T47D (cell line): ENCODE measurements around the genes ADH7, C4orf17, TRMT10A, DNAJB14 and EMCN.

GRCh38 chr4:98293542-98294231 lies 32.5 kb downstream of the RAP1GDS1 start:
- RRBS = no CpG with 5 or more reads among the region's 3 CpGs

DNA sequence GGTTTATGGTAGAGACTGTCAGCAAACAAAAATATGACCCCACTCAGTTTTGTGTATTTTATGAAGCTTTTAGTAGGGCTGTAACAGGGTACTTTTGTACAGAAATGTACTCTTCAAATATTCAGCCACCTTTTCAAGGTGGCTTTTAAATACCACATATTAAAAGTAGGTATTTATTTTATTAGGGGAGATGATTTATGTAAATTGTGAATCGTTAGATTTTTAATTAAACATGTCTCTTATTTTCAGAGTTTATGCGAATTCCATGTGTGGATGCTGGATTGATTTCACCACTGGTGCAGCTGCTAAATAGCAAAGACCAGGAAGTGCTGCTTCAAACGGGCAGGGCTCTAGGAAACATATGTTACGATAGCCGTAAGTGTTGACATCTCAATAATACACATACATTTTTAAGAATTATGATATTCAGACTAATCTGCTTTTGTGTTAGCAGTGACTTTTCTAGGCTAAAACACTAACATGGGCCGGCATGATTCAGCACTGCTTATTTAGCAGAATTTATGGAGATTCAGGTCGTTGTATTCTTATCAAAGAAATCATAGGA lies 91.1 kb downstream of the RAP1GDS1 start:
- RRBS = no CpG with 5 or more reads among the region's 7 CpGs

DNA sequence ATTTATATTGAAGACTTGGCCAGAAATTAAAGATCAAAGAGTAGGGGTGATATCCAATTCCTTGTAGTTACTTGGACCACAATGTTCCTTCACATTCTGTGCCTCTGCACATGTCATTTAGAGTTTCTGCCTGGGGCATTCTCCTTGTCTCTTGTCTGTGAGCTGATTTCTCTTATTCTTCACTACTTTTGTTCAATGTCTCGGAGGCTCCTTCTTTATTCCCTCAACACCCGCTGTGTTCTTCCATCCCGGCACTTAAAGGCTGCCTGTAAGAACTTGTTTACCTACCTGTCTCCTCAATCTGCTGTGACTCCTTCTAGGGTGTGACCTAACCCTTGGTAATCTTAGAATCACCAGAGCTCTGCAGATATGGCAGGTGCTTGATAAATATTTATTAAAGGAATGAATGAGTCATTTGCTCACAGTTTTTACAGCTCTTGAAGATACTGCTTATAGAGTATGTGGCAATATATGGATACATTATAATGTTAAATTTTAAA lies 3.2 kb upstream of the TSPAN5 start:
- RRBS = no CpG with 5 or more reads among the region's 3 CpGs

GRCh38 chr4:99062164-99062706 lies 26.4 kb downstream of the ADH5 start:
- RRBS = no CpG with 5 or more reads among the region's 4 CpGs

GRCh38 chr4:99086226-99086690 lies 2.3 kb downstream of the ADH5 start:
- RRBS = no CpG with 5 or more reads among the region's 5 CpGs

DNA sequence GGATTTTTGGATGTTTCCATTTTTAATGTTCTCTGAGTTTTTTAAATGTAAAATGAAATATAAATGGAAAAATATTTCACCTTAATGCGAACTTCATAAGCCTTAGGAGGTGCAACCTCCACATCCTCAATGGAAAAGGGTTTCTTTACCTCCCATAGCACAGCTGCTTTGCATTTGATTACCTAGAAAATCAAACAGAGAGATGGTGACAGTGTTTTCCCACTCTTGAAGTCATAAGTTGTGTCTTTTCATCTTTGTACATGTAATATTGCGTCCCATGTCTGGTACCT lies 2.6 kb downstream of the ADH1B start:
- RRBS = no CpG with 5 or more reads among the region's 2 CpGs

DNA sequence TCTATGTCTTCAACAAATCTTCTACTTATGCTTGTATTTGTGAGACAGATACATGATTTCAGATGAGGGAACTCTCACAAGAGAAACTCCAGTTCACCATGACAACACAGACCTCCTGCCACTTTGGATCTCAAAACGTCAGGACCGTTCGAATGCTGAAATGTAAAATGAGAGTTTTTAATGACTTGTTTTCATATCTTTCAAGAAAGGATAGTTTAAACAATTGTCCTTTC lies 22.2 kb downstream of the ADH7 start:
- RRBS = no CpG with 5 or more reads among the region's 3 CpGs

DNA sequence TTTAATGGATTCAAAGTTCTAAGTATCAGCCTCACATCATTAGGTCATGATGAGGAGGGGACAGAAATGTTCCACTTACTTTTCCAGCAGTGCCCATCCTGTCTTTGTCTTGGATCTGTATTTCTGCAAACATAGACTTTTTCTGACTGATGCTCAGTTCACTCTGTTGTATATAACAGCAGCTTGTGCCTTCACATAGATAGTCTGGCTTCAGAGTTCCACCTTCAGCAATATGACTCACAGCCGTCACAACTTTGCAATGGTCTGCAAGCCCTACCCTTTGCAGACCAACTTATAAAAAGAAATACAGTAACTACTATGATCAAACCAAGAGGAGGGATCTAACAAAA lies at the start of gene ADH7:
ADH7 (minus strand) TSS at position 206 of the 350 bp plus-strand sequence.
- RRBS = no CpG with 5 or more reads among the region's 1 CpG

DNA sequence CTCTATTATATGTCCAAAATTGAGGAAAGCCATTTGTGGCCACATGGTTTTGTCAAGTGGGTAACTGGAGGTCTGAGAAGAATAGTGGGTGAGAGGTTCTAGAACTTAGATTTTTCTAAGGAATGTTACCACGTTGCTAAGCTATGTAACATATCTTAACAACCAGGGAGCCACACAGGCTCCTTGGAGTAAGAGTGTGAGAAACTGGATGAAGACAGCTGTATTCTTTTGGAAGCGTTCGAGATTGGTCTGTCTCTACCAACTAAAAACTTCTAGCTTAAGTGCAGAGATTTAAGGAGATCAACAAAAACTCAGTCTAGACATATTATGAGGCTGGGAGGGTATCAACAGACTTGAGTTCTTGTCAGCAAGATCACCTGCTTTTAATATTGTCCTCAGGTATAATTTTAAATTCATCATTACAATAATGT lies at the start of gene C4orf17:
C4orf17 (plus strand) TSS at position 148 of the 431 bp plus-strand sequence.
- RRBS = no CpG with 5 or more reads among the region's 3 CpGs

GRCh38 chr4:99563279-99564344 lies at the start of gene TRMT10A:
Gene TRMT10A, minus strand, starts transcription at chr4:99564039.
- RRBS = no CpG with 5 or more reads among the region's 51 CpGs

GRCh38 chr4:99815555-99816298 lies 900 bp upstream of the DAPP1 start:
- RRBS = no CpG with 5 or more reads among the region's 3 CpGs

- RRBS = no CpG with 5 or more reads among the region's 1 CpG
Measured at GRCh38 chr4:99855634-99856131, 38.5 kb downstream of the LAMTOR3 start.

- RRBS = 2% methylated on average over 48 of the region's 67 CpGs
Measured at GRCh38 chr4:99946346-99946910, at the start of gene DNAJB14. Gene DNAJB14, minus strand, starts transcription at chr4:99946618.

DNA sequence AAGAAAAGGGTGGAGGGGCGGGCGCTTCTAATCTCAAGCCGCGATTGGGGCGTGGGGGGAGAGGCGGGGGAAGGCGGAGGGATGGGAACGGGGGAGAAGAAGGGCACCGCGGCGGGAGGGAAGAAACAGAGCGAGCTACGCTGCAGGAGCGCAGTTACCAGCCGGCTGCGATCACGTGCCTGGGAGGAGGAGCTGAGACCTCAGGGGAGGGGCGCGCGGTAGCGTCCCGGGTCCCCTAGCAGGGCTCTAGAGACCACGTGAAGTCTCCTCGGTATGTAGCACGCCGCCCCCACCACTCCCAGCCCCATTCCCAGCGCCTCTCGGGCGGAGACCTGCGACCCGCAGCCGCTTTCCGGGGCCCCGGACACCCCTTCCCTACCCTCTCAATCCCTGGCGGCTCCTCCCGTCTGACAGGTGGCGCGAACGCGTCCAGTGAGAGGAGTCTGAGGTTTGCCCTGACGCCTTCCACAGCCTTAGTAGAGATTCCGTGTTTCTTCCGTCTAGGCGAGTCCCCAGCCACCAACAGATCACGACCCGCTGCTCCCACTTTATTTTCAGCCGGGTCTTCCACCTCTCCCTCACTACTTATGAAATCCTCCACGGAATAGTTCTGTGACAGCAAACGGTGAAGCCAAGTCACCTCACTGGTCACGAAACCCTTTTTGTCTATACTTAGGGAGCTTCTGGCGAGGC lies 481 bp upstream of the H2AZ1 start:
- RRBS = under 1% methylated on average over 14 of the region's 51 CpGs

GRCh38 chr4:100517638-100518594 lies at the start of gene EMCN:
Gene EMCN, minus strand, starts transcription at chr4:100518022.
- RRBS = no CpG with 5 or more reads among the region's 8 CpGs

DNA sequence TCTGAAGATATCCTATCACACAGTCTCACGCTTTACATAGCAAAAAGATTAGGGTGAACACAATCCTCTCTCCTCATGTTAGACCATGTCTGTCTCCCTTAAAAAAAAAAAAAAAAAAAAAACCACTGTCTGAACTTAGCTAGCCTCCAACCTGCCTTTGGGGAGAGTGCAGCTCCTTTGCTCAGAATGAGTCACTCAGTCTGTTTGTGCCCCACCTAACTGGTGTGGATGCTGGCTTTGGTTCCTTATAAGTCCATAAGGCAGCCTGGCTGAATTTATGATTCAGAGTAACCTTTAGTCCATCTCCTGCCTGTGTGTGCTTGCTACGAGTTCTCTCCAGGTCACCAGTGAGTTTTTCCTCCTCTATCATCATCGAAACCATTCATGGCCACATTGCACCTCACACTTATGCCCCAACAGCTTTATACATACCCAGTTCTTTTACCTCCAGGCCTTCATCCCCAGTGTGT lies 220.6 kb upstream of the EMCN start:
- RRBS = no CpG with 5 or more reads among the region's 3 CpGs

- RRBS = no CpG with 5 or more reads among the region's 8 CpGs
Measured at GRCh38 chr4:100986075-100986690, 361.1 kb downstream of the PPP3CA start.

DNA sequence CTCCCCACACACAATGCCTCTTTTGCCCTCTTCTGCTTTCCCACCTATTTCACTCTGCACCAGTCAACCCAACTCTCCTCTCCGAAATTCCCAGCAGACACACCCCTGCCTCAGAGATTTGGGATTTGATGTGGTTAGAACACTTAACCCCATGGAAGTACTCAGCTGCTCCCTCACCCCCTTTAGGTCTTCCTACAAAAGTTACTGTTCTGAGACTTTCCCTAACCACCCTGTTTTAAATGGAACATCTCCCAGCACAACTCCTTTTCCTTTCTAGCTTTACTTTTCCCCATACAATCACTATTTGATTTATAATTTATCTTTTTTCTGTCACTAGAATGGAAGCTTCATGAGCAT lies 122.4 kb downstream of the PPP3CA start:
- RRBS = no CpG with 5 or more reads among the region's 1 CpG

- RRBS = no CpG with 5 or more reads among the region's 7 CpGs
Measured at GRCh38 chr4:101283398-101284164, 63.7 kb downstream of the PPP3CA start.

GRCh38 chr4:101306137-101306802 lies 41.1 kb downstream of the PPP3CA start:
- RRBS = no CpG with 5 or more reads among the region's 5 CpGs